ENCODE measurements around the gene CDCA8.

DNA sequence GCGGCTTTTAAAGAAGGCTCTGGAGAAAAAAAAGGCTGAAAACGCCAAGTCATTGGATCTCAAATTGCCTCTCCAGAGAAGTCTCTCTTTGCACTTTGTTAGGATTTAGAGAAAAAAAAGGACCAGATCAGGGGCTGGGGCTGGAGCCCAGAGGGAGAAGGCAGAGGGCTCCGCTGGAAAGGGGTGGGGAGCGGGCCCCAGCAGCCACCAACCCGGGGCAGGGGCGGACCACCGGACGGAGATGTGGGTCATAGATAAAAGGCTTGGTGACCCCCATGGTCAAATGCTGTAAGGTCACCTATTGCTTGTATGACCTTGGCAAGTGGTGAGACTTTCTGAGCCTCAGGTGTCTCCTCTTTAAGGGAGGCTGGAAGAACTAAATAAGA lies 209.8 kb downstream of the GRIK3 start:
- PRO-cap = no peak

- PRO-cap = no peak
These were observed 1.8 kb upstream of the GRIK3 start for GRCh38 chr1:37036074-37036592.

- PRO-cap = no peak
These were observed 118.2 kb upstream of the GRIK3 start for GRCh38 chr1:37152395-37152982.

DNA sequence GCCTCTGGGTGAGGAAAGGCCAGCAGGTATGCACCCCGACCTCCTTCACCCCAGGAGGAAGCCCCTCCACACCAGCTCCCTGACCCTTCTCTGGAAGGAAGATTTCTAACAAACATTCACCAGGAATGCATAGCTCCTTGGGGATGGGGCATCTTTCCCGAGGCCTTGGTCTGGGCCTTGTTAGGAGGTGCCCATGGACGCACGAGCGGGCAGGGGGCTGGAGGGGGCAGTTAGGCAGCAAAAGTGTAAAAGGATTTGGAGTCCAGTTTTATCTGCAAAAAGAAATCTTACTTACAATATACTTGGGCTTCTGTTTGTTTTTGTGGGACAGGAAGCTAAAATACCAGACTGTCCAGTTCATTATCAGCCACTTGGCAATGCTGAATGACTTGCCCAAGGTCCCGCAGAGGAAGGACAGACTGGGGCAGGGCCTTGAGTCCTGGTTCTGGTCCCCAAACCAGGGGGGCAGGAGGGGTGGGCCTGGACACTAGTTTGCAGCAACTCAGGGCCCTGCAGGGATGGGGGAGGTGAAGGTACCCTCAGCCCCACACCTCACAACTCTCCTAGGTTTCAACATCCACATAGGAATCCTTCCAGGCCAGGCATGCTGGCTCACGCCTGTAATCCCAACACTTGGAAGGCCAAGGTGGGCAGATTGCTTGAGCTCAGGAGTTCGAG lies 10.2 kb downstream of the ZC3H12A start:
- PRO-cap = no peak

GRCh38 chr1:37692064-37693389 lies at the start of gene CDCA8:
TSS of gene CDCA8 (plus strand) at chr1:37692516.
- PRO-cap = bidirectional peak, plus-strand start at chr1:37692540, minus-strand start at chr1:37692231; unidirectional peak, minus-strand start at chr1:37693019

GRCh38 chr1:37752429-37753683 lies 12.1 kb downstream of the EPHA10 start:
- PRO-cap = no peak

GRCh38 chr1:37889520-37889822 lies 30.1 kb upstream of the MTF1 start:
- PRO-cap = no peak

- PRO-cap = no peak
These were observed 646 bp upstream of the INPP5B start for GRCh38 chr1:37947428-37947970.

DNA sequence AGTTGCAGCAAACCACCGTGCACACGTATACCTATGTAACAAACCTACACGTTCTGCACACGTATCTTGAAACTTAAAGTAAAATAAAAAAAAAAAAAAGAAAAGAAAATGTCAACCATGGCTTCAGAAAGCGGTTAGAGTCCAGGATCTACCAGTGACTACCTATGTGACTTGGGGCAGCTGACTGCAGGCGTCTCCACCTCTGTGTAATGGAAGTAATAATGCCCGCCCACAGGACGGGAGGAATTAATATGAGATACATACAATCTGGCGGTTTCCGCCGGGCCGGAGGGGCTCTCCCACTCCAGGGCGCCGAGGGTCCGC lies 5.8 kb upstream of the SF3A3 start:
- PRO-cap = unidirectional peak, plus-strand start at position 301 of the sequence

DNA sequence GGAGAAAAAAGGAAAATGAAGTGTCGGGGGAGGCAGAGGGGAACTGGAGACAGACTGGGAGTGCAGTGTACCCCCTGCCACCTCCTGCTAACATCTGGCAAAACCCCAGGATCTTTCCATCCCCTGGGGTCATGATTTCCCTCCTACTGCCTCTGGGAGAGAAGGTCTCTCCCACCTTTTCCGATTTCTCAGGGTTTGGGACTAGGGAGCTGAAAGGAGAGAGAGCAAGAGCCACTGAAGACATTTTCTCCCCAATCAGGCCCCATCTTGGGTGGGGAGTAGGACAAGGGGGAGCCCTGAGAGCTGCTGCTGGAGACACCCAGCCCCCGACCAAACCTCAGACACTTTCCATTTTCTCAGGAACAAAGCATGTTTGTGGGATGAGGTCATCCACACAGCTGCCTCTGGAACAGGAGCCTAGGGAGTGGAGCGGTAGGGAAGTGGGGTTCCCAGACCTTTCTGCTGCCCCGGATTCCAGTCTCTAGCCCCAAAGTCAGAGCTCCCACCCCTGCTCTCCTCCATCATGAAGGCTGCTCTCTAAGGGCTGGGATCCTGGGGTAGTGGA lies 5.0 kb downstream of the FHL3 start:
- PRO-cap = no peak

GRCh38 chr1:38026911-38027436 lies 14.4 kb downstream of the UTP11 start:
- PRO-cap = no peak

DNA sequence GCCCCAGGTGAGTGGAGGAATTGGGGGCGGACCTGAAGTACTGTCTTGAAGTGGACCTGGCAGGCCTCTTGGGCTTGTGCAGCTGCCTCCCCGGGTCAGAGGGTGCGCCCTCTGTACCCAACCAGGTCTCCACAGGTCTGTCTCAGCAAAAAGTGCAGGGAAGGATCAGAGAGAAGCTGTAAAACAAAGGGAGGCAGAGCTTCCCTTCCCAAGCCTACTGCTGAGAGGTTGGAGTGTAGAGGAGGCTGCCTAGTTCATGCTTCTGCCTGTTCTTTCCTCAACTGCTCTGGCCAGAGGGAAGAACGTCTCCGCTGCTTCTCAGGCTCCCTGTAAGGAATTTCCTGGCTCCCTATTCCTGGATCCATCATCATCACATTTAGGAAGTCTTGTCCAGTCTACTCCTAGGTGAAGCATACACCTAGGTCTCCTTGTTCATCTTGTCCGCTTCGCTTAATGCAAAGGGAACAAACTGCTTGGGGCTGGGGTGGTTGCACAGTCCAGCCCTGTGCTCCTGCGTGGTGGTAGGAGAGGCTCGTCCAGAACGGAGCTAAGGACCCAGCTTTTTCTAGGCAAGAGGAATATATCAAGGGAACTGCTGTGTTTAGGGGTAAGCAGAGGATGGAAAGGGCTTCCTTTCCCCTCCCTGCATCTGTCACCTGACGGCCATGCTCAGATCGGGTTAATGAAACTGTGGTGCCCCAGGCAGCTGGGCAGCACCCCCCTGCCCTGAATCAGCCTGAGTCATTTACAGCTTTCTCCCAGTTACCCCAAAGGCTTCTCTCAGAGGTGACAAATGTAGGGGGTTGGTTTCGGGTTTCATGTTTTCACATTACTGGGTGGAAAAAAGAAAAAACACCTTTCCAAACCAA lies 15.1 kb downstream of the UTP11 start:
- PRO-cap = no peak

DNA sequence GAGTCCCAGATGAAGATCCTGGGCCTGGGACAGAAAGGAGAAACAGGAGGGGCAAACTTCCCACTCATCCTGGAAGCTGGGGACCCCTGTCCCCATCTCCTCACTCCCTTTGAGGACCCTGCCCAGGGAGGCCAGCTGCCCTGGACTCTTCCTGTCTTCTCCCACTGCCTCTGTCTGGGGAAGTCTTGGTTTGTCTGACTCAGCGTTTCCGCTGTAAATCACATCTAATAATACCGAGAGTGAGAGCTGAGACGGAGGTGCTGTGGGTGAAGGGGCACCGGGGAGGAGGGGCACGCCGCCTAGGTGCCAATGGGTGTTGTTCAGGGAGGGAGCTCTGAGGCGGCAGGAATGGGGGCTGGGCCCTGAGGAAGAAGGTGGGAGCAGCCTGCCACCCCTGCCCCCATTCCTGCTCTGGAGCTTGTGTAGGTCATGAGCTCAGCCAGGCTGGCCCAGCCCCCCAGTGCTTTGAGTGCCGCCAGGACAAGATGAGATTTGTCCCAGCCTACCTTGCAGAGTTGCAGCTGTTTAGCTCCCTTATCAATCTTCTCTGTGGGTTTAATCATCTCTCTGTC lies 16.5 kb downstream of the POU3F1 start:
- PRO-cap = no peak

GRCh38 chr1:38114796-38115125 lies 68.2 kb upstream of the POU3F1 start:
- PRO-cap = no peak

DNA sequence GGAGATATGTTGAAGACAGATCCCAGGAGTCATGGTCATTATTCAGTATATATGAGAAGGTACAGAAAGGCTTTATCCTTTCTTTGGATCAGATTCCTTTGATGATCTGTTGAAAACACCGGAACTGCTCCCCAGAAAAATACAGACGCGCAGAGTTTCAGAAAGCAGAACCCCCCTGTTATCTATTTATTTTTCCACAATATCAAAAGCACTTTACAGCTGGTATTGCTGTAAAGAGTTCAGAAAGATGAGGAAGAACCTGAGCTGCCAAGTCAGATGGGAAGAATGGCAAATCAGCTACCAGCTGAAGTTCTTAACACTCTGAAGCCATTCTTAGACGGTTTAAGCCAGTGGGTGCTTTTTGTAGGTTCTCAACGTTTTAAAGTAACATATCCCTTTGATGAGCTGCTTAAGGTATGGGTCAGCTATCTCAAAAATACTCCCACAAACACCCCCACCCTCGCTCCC lies 757 bp upstream of the AKIRIN1 start:
- PRO-cap = no peak

DNA sequence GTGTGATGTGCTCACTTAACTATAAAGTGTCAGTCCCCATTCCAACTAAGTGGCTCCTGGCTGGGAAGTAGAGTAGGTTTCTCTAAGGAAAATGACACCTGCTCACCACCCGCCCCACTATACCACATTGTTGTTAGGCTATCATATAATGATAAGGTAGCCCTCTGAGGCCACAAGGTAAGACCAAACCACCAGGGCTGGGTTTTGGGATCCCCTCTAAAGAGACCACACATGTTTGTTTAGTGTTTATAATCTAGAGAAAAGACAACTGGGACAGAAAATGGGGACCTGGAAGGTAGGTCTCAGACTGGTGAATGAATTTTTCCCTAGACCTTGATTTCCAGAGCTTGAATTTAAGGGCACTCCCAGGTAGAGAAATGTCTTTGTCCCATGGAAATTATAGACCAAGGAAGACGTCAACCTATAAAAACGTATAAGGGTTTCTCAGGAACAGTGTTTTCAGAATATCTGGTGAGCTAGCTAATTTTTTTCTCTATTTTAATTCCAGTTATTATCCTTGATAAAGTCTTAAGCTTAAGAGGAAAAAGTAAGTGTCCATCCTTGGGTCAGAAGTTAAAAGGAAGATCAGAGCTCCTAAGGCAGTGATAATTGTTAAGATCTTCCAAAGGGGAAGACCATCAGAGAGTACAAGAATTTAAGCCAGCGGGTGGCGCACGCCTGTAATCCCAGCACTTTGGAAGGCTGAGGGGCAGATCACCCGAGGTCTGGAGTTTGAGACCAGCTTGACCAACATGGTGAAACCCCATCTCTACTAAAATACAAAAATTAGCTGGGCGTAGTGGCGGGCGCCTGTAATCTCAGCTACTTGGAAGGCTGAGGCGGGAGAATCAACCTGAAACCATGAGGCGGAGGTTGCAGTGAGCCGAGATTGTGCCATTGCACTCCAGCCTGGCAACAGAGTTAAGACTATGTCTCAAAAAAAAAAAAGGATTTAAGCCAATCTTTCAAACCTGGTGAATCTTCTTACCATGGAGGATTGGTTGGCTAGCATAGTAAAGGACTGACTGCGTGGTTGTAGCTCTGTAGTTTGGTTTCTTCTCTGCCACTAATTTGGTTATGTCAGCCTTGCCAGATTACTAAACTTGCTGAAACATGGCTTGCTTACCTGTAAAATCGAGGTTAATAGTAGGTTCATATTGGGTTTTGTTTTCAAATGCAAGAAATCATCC lies 15.6 kb downstream of the AKIRIN1 start:
- PRO-cap = no peak

GRCh38 chr1:39026609-39027445 lies 677 bp downstream of the NDUFS5 start:
- PRO-cap = bidirectional peak, plus-strand start at chr1:39026842, minus-strand start at chr1:39026796

- PRO-cap = bidirectional peak, plus-strand start at chr1:39105770, minus-strand start at chr1:39105792; bidirectional peak, plus-strand start at chr1:39106069, minus-strand start at chr1:39106116
These were observed 79.7 kb downstream of the NDUFS5 start for GRCh38 chr1:39105716-39106339.

- PRO-cap = no peak
These were observed 84.5 kb downstream of the NDUFS5 start for GRCh38 chr1:39110485-39111315.

GRCh38 chr1:39114177-39114550 lies 88.0 kb downstream of the NDUFS5 start:
- PRO-cap = no peak

Measured in LUHMES (cell line).